ENCODE measurements around a stretch of chr11.

DNA sequence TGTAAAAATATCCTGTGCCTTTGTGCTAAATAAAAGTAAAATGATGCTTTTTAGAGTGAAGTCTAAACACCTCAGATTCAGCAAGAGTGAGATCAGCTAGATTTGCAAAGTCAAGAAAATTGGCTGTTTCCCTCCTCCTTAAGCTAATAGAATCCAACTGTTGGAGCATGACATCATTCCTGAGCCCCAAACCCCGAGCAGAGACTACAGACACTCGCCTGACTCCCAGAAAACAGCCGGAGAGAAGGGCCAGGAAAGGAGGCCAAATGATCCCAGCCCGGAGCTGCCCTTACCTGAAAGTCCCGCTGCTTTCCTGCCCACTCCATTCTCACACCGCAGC, 280 bp downstream of the DENND2B start:
- PRO-cap, result bidirectional peak, plus-strand start at position 176 of the sequence, minus-strand start at position 112 of the sequence
- RAMPAGE, long total RNA, 2 experiments, result no peak in any of the 2 experiments

DNA sequence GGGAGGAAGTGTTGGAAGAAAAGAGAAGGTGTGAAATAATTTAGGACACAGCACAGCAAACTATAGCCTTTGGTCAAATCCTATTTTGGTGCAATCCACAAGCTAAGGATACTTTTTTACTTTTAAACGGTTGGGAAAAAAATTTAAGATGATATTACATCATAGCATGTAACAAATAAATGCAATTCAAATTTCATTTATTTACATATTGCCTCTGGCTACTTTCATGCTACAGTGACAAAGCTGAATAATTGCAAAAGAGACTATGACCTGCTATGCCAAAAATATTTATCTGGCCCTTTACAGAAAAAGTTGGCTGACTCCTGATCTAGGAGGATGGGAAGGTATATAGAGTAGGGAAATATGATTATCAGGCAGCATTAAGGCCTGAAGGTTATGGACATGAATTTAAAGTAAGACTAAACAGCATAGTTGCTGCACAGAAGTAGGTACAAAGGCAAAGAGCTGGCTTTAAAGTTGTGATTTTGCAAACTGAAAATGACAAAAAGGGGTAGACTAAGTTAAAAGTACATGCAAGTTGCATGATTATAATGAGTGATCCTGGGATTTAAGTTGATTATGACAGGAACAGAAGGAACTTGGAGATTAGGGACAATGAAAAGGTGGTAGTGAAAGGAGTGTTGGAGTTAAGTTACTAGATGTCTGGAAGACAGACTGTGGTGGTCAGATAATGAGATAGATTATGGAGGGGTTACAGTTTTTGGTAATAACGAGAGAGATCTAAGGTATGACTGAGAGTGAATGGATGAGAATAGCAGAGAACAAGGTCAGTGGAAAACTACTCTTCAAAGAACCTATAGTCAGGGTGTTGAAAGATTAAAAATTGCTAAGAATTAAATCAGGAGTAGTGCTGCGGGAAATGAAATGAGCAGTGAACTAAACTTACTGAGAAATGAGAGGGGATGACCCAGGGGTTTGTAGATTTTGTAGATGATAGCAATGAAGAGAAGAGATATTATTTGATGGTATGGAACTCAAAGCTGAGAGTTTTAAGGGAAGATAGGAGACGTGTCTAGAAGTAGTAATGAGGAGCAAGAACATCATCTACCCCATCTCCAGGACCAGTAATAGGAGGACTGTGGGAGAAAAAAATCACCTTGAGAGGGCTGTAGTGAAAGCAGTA, 7.6 kb upstream of the TMEM9B start:
- PRO-cap, result no peak
- RAMPAGE, long total RNA, 2 experiments, result start-site peak on the plus strand in 1 of 2 experiments, centred at position 564 of the sequence, 18 reads per replicate

DNA sequence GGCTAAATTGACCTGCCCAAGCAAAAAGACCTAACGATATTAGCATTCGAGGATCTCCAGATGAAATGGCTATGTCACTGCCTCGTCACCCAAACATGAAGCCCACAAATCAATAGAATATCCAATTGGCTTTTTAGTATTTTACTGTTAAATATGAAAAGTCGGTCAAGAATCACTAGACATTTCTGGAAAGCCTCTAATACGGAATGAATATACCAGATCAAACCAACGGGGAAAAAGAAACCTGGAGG, 29.1 kb downstream of the SCUBE2 start:
- PRO-cap, result no peak
- RAMPAGE, long total RNA, 2 experiments, result no peak in any of the 2 experiments

- PRO-cap, result no peak
- RAMPAGE, long total RNA, 2 experiments, result no peak in any of the 2 experiments
Measured at GRCh38 chr11:9410403-9410896, 26.0 kb downstream of the IPO7 start.

DNA sequence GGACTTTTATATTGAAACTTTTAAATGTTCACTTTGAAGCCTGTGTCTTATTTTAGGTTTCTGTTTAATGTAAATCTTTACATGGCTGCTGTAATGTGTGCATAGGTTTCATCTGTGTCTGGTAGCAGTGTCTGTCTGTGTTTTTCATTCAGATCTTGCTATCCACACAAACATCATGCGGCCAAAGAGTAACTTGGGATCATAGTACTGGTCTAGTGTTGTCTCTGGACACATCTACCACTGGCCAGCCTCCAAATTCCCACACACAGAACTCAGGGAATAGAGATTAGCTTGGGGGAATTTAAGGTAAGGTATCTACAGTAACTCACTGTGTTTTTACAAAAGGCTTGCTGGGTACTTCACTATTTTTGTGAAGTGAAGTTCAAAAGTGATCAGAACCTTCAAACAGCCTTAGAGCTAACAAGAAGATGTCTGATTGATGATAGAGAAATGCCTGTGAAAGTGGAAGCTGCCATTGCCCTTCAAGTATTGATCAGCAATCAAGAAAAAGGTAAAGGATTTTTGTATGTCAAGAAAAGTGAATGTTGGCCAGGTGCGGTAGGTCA, 32.0 kb upstream of the ZNF143 start:
- PRO-cap, result no peak
- RAMPAGE, long total RNA, 2 experiments, result no peak in any of the 2 experiments

DNA sequence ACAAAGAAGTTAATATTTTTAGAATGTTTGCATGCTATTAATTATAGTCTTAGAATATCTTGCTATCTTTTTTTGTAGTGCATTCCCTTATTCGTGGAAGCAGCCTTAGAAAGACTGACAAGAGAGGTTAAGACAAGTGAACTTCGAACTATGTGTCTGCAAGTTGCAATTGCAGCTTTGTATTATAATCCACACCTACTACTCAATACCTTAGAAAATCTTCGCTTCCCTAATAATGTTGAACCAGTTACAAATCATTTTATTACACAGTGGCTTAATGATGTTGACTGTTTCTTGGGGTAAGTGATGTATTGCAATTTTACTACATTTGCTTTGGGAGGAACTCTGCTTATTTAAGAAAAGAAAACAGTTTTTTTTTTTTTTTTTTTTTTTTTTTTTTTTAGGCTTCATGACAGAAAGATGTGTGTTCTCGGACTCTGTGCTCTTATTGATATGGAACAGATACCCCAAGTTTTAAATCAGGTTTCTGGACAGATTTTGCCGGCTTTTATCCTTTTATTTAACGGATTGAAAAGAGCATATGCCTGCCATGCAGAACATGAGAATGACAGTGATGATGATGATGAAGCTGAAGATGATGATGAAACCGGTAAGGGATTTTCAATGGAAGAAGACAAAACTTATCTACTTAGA, 23.0 kb upstream of the ZNF143 start:
- PRO-cap, result no peak
- RAMPAGE, long total RNA, 2 experiments, result no peak in any of the 2 experiments

- PRO-cap, result no peak
- RAMPAGE, long total RNA, 2 experiments, result no peak in any of the 2 experiments
Measured at GRCh38 chr11:9570829-9571016, 2.7 kb upstream of the WEE1 start.

DNA sequence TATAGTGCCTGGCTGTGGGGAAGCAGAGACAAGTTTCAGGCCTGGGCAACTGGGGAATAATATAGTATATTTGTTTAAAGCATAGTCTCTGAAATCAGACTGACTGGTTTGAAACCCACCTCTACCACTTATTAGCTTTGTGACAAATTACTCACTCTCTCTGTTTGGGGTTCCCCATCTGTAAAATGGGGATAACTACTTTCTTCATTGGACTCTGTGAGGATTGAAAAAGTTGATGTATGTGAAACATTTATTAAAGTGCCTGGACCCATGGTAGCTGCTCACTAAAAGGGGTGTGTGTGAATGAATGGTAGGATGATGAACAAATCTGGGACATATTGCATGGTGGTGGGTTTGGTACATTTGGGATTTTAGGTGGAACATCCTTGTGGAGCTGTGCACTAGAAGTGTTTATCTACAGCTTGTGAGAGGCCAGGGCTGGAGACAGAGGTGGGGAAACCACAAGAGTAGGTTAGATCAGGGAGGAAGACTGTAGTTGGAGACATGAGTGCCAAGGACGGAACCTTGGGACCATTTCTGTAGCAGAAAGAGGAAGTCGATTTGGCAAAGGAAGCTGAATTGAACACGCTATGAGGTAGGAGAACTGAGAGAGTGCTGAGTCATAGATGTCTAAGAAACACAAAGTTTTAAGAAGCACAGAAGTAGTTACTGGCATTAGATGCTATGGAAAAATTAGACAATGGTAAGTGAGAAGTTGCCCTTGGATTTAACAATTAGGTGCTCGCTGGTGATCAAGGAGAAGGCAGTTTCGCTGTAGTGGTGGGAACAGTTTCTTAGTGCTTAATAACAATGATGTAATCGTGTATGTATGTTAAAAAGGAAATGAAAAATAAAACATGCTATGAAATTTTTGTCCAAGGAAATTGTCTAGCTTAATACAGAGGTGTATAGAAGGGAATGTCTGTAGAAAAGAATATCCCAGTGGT, 52.7 kb downstream of the SWAP70 start:
- PRO-cap, result no peak
- RAMPAGE, long total RNA, 2 experiments, result no peak in any of the 2 experiments

GRCh38 chr11:9737979-9738523, 74.2 kb downstream of the SWAP70 start:
- PRO-cap, result no peak
- RAMPAGE, long total RNA, 2 experiments, result no peak in any of the 2 experiments

- PRO-cap, result no peak
- RAMPAGE, long total RNA, 2 experiments, result no peak in any of the 2 experiments
Measured at GRCh38 chr11:9747661-9748163, 83.8 kb downstream of the SWAP70 start.

GRCh38 chr11:9849829-9850400, 186.0 kb downstream of the SWAP70 start:
- PRO-cap, result no peak
- RAMPAGE, long total RNA, 2 experiments, result no peak in any of the 2 experiments

GRCh38 chr11:10307924-10308505, 3.1 kb downstream of the ADM start:
- PRO-cap, result bidirectional peak, plus-strand start at chr11:10308192, minus-strand start at chr11:10308153
- RAMPAGE, long total RNA, 2 experiments, result no peak in any of the 2 experiments

- PRO-cap, result no peak
- RAMPAGE, long total RNA, 2 experiments, result no peak in any of the 2 experiments
Measured at GRCh38 chr11:10322945-10323385, 18.1 kb downstream of the ADM start.

GRCh38 chr11:10382501-10383089, 72.5 kb upstream of the AMPD3 start:
- PRO-cap, result no peak
- RAMPAGE, long total RNA, 2 experiments, result no peak in any of the 2 experiments

GRCh38 chr11:10408902-10409712, 46.0 kb upstream of the AMPD3 start:
- PRO-cap, result no peak
- RAMPAGE, long total RNA, 2 experiments, result no peak in any of the 2 experiments

GRCh38 chr11:10509844-10510568, 31.0 kb downstream of the RNF141 start:
- PRO-cap, result no peak
- RAMPAGE, long total RNA, 2 experiments, result start-site peak on the minus strand in 1 of 2 experiments, at chr11:10509987-10509993 at its widest, 44 reads per replicate

GRCh38 chr11:10605804-10607035, 37.8 kb upstream of the LYVE1 start:
- PRO-cap, result no peak
- RAMPAGE, long total RNA, 2 experiments, result no peak in any of the 2 experiments

DNA sequence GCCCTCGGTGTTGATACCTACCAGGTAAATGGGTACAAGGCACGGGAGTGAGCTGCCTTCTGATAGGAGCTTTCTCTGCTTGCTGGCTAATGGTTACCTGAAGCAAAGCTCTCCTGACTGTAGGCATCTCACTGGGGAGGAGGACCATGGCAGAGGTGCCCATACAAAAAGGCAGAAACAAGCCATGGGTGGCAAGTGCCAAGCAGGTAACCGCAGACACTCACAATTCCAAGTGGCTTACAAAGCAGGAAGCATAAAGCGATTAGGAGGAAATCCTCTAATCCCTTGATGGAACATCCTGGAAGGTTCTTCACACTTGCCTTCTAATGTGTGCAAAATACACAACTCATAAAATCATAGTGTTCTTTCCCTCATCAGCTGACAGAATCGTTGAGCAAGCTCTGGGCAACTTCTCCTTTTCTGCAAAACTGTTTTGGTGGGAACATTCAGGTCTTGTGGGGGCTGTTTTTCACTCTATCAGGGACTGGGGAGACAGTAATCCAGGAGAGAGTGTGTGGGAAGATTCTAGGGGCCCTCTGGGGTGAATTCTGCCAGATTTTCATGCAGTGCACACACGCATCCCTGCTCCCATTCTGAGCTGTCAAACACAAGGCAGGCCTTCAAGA, 53.4 kb downstream of the IRAG1 start:
- PRO-cap, result no peak
- RAMPAGE, long total RNA, 2 experiments, result no peak in any of the 2 experiments

GRCh38 chr11:10751480-10751891, 440 bp downstream of the CTR9 start:
- PRO-cap, result no peak
- RAMPAGE, long total RNA, 2 experiments, result no peak in any of the 2 experiments

DNA sequence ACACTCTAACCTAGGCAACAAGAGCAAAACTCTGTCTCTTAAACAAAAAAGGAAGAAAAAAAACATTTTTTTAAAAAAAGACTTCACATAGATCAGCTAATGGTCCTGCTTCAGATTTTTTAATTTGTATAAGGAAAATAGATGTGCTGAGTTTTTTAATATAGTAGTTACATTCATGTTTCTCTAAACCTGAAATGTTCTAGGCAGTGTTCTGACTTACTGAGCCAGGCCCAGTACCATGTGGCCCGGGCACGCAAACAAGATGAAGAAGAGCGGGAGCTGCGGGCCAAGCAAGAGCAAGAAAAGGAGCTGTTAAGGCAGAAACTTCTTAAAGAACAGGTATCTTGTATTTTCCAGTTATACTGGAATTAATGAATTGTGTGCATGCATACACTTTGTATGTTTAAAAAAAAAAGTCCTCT, 21.3 kb downstream of the CTR9 start:
- PRO-cap, result no peak
- RAMPAGE, long total RNA, 2 experiments, result no peak in any of the 2 experiments

All from lower leg skin (tissue), 2 donors.